Urinary bladder (tissue), 3 donors: ENCODE data around the genes MYL9, TLDC2 and RPN2.

DNA sequence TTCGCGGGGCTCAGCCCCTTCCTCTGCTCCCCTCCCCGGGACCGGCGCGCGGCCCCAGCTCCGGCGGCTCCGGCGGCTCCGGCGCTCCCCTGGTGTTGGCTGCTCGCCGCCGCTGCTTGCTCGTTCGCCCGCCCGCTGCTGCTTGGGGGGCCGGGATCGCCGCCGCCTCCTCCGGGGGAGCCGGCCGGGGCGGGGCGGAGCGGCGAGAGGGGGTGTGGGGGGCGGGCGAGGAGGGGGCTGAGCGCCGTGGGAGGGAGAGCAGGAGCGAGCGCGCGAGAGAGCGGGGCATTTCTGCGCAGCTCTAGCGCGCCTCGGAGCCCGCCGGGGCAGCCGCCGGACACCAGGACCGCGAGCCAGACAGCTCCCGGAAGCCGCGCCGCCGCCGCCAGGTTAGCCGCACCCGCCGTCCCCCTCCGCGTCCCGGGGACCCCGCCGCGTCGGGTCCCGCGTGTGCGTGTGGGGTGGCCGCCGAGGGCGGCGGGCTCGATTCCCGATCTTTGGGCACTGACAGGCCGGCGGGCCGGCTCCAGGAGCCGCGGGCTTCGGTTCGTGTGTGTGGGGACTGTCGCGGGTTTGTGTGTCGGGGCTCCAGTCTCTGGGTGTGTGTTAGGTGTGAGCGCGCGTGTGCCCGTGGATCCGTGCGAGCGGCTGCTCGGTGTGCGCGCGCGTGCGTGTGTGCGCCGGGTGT lies 62.0 kb upstream of the EPB41L1 start:
- PRO-cap: bidirectional peak, plus-strand start at position 288 of the sequence, minus-strand start at position 97 of the sequence
- RAMPAGE, long total RNA: no peak

GRCh38 chr20:36095781-36096628 lies 58.5 kb upstream of the EPB41L1 start:
- PRO-cap: no peak
- RAMPAGE, long total RNA: no peak

GRCh38 chr20:36113975-36114417 lies 40.5 kb upstream of the EPB41L1 start:
- PRO-cap: no peak
- RAMPAGE, long total RNA: no peak

GRCh38 chr20:36140367-36141552 lies 13.8 kb upstream of the EPB41L1 start:
- PRO-cap: no peak
- RAMPAGE, long total RNA: no peak

- PRO-cap: no peak
- RAMPAGE, long total RNA: no peak
Observed at GRCh38 chr20:36478807-36479771, 62.2 kb upstream of the MYL9 start.

DNA sequence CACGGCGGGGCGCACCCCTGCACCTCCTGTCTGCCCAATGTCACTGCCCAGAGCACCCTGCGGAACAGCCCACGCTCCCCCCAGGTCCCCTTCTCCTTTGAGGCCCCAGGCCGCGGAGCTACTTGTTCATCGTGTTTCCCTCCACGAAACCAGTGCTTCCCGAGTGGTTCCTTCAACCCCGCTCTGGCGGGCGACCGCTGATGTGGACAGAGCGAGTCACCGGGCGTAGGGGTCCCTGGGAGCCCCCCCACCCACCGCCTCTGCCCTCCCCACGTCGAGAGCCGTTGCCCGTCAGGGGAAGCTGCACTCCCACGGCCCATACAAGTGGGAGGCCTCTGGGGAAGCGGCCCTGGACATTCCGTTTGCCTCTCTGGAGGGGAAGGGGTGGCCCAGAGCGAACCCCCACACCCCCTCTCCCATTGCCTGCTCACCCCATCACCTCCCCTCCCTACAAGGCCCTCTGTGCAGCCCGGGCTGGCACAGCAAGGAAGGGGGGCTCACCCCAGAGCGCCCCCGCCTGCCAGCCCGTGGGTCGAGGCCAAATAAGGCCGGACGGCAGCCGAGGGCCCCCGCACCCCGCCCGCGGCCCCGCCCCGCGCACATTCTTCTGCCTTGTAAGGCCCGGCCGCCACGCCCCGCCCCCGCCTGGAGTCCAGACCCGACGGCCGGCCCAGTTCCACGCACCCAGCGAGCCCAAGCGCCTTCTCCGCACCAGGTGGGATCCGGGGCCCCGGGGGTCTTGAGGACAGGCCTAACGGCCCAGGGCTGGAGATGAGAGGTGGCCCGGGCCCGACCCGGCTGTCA lies at the start of gene MYL9:
MYL9 (plus strand) TSS at position 673 of the 804 bp plus-strand sequence.
- PRO-cap: bidirectional peak, plus-strand start at position 673 of the sequence, minus-strand start at position 534 of the sequence
- RAMPAGE, long total RNA: start-site peak on the plus strand centred at position 676 of the sequence, 30 bp wide, 8,515 and 11,449 reads in 2 replicates

GRCh38 chr20:36572416-36573138 lies 820 bp upstream of the TGIF2 start:
- PRO-cap: unidirectional peak, plus-strand start at chr20:36572922
- RAMPAGE, long total RNA: no peak

GRCh38 chr20:36611383-36612408 lies 6.1 kb downstream of the RAB5IF start:
- PRO-cap: no peak
- RAMPAGE, long total RNA: no peak

DNA sequence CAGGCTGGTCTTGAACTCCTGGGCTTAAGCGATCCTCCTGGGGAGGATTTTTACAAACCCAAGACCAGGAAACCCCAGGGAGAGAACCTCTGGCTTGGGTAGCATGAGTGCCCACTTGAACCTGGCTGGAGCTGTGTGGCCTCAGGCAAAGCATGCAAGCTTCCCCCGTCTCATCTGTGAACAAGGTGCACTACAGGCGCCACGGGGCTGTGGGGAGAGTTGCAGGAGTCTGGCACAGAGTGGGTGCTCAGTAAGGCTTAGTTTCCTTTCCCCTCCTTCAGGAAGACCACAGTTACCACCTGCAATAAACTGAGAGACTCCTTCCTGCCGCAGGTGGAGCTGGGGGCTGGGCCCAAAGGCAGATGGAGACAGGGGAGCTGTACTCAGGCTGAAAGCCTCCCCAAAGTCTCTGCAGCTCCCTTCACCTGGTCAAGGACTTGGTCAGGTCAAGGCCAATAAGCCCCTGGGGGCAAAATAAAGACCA lies 1.8 kb downstream of the SLA2 start:
- PRO-cap: no peak
- RAMPAGE, long total RNA: no peak

- PRO-cap: no peak
- RAMPAGE, long total RNA: no peak
Observed at GRCh38 chr20:36813831-36814204, 40.3 kb upstream of the DSN1 start.

DNA sequence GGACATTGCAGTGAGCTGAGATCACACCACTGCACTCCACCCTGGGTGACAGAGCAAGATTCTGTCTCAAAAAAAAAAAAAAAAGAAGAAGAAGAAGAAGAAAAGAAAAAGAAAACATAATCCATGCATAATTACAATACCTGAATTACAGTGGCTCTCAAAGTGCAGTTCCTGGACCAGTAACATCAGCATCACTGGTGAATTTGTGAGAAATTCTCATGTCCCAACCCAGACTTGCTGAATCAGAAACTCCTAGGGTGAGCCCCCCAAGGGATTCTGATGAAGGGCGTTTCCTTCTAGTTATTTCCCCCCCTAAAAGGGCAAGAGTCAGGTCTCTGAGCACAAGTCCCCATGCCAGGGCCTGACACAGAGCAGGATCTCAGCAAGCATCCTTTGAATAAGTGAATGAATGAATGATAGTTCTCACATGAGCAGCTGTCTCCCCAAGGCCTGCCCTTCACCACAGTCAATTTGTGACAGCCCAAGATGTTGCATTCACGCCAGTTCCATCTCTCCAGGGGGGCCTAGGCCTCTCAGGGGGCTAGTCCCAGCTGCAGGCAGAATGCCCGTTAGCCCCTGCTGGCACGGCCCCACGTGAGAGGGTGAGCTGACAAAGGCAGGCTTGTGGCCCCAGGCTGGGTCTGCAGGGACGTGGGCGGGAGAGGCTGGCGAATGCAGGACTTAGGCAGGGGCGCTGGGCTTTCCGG lies 18.2 kb downstream of the SOGA1 start:
- PRO-cap: no peak
- RAMPAGE, long total RNA: no peak

DNA sequence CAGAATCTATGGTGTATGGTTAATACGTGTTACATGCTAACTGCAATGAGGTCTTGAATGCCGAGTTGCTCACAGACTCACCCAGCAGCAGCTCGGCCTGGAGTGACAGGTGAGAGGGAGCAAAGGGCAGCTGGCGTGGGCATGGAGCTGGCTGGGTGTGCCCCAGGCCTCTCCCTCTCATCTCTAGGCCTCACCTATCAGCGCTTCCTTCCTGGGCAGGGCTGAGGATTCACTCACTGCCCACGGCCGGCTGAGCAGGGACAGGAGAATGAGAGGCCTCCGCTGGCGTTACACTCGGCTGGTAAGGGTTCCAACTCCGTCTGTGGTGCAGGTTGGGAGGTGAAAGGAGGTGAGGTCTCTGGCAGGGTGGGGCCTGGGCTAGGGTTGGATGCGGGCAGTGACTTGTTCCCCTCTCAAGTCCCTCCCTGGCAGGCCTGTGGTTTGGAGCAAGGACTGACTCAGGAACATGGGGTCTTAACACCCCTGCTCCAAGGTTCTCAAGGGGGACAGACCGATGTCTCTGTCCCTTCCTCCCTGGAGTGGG lies at the start of gene TLDC2:
TLDC2 (plus strand) TSS at position 232 of the 544 bp plus-strand sequence.
- PRO-cap: no peak
- RAMPAGE, long total RNA: no peak

GRCh38 chr20:36950524-36950979 lies 956 bp downstream of the SAMHD1 start:
- PRO-cap: unidirectional peak, plus-strand start at chr20:36950554
- RAMPAGE, long total RNA: no peak

DNA sequence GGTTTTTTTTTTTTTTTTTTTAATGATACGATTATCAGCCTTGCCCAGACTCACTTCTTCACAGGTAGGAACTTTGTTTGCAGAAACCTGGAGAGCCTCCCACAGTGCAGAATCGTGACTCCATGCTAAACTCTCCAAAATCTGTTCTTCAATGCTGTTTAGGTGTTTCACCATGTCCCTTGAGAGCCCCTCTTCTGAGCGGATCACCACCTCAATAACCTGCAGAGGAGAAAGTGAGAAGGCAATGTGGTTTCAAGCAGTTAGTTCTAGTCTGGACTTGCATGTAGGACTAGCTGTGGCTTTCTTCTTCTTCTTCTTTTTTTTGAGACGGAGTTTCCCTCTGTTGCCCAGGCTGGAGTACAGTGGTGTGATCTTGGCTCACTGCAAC lies 51.8 kb downstream of the RBL1 start:
- PRO-cap: no peak
- RAMPAGE, long total RNA: no peak

DNA sequence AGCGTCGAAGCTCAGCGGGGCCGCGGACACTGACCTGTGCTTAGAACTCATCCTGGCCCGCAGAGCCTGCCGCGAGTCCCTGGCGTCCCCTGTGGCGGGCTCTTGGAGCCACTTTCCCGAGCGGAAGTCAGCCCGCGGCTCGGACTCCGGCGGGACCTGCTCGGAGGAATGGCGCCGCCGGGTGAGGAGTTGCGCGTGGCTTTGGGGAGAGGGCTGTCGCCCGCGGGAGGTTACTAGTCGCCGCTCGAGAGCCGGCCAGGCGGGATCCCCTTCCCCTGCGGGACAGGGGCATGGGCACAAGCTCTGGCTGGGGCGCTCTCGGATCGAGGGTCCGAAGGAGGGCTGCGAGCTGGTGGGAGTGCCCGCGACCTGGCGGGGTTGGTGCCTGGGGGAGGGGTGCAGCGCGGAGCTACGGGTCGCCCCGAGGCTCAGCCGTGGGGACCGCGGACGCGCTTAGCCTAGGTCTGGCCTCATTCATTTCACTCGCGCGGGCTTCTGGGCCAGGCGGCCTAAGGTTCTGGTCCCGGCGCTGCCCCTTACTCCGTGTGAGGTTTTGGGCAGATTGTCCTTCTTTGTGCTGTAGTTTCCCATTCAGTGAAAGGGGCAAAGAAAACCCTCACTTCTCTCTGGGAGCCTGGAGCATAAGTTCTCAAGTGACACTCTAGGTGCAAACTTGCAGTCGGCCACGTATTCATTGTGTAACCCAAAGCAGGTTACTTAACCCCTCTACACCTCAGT lies at the start of gene RPN2:
RPN2 (plus strand) TSS at position 142 of the 738 bp plus-strand sequence.
- PRO-cap: unidirectional peak, plus-strand start at position 152 of the sequence
- RAMPAGE, long total RNA: start-site peak on the minus strand centred at position 282 of the sequence, 328 bp wide, 28 and 18 reads in 2 replicates; start-site peak on the plus strand centred at position 146 of the sequence, 35 bp wide, 746 and 401 reads in 2 replicates

GRCh38 chr20:37223070-37223471 lies 38.5 kb downstream of the GHRH start:
- PRO-cap: no peak
- RAMPAGE, long total RNA: no peak

GRCh38 chr20:37243228-37243889 lies 18.3 kb downstream of the GHRH start:
- PRO-cap: no peak
- RAMPAGE, long total RNA: no peak

DNA sequence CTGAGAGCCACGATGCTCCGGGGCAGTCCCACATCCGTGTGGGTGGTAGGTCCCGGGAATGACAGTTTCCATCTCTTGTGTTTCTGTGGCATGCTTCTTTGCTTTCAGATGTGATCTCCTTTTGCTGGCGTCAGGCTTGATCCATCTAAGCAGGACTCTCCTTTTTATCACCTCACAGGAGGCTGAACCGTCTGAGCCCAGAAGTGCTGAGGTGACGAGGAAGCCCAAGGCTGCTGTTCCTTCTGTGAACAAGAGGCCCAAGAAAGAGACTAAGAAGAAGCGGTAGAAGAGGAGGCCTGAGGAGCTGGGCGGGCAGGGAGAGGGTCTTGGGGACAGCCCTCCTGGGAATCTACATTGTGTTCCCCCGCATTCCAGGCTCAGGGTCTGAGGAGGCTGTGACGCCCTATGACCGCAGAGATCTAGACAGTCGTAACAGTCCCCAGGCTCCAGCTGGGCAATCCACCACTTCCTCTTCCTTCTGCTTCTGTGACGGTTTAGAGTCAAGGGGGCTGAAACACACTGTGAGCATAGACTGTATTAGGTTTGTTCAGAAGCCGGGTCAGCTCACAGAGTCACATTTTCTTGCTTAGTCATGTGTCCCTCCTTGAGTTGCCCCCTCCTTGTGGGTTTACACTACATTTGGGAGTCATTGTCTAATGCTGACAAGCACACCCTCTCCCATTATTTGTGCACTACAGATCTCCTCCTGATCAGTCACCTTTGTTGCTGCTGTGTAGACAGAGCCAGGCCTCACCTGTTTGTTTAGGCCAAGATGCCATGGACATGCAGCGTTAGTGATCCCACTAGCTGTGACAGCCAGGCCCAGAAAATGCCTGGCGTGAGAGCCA lies 26.9 kb downstream of the MANBAL start:
- PRO-cap: no peak
- RAMPAGE, long total RNA: no peak

DNA sequence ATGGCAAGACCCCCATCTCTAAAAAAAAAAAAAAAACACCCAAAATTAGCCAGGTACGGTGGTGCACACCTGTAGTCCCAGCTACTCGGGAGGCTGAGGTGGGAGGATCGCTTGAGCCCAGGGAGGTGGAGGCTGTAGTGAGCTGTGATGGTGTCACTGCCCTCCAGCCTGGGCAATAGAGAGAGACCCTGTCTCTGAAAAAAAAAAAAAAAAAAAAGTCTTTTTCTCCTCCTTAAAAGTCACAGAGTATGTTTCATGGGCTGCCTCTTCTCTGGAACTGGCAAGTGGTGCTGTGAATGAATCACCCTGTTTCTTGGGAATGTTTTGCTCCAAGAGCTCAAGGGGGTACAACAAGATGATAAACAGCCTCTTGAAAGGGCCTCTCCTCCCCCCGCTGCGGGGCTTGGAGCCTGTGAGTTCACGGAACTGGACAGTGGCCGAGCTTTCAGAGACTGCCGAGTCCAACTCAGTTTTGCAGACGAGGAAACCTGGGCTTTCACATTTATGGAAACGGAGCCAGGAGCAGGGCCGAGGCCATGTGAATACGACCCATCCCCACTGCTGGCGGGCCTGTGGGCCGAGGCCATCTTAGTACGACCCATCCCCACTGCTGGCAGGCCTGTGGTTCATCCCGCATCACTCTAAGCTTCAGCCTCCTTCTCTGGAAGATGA lies 18.3 kb upstream of the SRC start:
- PRO-cap: bidirectional peak, plus-strand start at position 469 of the sequence, minus-strand start at position 279 of the sequence
- RAMPAGE, long total RNA: no peak

DNA sequence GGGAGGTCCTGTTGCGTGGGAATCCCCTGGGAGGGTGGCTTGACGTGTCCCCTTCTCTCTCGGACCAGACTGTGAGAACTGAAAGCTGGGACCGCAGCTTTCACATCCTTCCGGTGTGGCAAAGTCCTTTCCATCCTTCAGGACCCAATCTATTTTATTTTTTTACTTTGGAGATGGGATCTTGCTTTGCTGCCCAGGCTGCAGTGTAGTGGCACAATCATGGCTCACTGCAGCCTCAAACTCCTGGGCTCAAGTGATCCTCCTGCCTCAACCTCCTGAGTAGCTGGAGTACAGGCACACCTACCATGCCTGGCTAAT lies 9.1 kb upstream of the SRC start:
- PRO-cap: unidirectional peak, plus-strand start at position 74 of the sequence
- RAMPAGE, long total RNA: no peak